SEM (cell line): ENCODE results near the genes C11orf24 and LRP5.

DNA sequence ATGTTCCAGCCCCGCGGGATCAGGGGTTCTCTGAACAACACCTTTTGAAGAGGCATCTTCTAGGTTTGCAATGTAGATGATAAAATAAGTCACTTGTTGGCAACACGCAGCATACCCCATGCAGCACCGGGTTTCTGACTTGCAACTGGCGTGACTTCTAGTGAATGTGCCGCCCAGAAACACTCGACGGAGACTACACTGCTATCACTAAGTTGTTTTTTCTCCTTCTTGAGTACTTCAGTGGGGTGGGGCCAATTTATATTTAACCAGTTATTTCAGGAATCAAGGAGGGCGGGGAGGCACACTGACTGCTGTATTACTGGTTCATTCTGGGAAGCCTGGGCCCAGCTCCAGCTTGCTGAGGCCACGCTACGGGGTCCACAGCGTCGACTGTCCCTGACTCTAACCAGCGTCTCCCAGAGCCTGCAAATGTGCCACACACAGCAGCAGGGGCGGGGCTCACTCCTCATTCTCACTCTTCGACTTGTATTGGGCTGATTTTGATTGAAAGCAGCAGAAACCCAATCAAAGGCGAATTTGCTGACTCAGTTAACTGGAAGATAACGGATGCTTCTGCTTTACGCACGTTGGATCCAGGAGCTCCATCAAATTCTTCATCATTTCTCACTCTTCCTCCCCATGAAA, 25.1 kb upstream of the GSTP1 start:
- PRO-cap: no peak

DNA sequence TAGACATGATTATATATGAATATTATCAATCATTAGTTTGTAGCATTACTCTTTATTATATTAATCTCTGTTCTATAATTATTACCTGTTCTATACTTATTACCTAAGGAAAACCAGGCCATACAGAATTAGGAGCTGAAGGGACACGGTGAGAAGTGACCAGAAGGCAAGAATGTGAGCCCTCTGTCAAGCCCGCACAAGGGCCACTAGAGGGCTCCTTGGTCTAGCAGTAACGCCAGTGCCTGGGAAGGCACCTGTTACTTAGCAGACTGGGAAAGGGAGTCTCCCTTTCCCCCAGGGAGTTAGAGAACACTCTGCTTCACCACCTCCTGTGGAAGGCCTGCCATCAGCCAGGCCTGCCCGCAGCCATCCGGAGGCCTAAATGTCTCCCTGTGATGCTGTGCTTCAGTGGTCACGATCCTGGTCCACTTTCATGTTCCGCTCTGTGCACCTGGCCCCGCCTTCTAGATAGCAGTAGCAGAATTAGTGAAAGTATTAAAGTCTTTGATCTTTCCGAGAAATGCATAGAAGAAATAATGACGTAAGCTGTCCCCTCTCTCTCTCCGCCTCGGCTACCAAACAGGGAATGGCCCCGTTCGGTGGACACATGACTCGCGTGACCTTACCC, 10.9 kb upstream of the GSTP1 start:
- PRO-cap: no peak

GRCh38 chr11:67805462-67806737, 131.5 kb upstream of the ALDH3B2 start:
- PRO-cap: bidirectional peak, plus-strand start at chr11:67805616, minus-strand start at chr11:67805273; bidirectional peak, plus-strand start at chr11:67806028, minus-strand start at chr11:67805769

DNA sequence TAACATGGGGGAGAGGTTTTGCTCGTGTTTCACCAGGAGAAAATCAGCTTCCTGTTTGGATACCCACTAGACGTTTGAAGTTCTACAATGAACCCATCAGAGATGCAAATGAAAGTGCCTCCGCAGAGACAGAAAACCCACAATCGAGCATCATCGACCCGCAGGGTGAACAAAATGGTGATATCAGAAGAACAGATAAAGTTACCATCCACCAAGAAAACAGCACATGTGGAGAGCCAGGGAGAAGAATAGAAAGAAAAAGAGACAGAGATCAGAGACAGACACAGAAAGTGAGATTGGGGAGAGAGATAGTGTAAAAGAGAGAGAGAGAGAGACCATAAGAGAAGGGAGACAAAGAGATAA, 83.3 kb downstream of the UNC93B1 start:
- PRO-cap: no peak

DNA sequence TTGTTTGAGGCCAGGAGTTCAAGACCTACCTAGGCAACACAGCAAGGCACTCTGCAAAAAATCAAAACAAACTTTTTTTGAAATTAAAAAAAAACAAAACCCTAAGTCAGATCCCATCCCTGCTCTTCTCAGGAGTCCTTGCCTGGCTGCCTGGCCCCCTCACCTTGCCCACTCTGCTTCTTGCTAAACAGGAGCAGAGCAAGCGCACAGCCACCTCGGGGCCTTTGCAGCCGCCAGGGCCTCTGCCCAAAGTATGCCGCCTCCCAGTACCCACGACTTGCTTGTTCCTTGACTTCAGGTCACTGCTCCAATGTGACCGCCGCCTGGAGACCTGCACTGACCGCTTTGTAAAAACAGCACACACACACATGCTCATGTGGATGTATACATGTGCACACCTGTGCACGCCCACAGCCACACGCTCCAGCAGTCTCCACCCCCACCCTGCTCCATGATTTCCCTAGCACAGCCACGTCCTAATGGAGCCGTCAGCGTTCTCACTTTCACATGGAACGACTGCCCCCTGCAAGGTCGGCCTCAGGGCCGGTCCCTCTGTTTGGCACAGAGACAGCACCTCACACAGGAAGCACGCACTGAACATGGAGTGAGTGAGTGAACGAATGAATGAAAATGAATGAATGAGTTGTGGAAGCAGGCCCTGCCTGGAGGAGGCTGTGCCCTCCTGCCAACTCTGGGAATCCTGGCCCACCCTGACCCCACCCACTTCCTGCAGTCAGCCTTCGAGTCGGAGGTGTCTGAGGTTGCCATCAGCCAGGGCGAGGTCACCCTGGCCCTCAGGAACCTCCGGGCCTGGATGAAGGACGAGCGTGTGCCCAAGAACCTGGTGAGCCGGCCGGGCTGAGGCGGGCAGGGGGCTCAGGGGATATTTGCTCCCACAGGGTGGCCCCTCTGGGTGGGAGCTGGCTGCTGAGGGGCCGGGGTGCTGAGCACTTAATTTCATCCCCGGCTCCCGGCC, 8.0 kb downstream of the ALDH3B1 start:
- PRO-cap: no peak

- PRO-cap: no peak
Observed at GRCh38 chr11:68067625-68068350, 29.0 kb downstream of the TCIRG1 start.

DNA sequence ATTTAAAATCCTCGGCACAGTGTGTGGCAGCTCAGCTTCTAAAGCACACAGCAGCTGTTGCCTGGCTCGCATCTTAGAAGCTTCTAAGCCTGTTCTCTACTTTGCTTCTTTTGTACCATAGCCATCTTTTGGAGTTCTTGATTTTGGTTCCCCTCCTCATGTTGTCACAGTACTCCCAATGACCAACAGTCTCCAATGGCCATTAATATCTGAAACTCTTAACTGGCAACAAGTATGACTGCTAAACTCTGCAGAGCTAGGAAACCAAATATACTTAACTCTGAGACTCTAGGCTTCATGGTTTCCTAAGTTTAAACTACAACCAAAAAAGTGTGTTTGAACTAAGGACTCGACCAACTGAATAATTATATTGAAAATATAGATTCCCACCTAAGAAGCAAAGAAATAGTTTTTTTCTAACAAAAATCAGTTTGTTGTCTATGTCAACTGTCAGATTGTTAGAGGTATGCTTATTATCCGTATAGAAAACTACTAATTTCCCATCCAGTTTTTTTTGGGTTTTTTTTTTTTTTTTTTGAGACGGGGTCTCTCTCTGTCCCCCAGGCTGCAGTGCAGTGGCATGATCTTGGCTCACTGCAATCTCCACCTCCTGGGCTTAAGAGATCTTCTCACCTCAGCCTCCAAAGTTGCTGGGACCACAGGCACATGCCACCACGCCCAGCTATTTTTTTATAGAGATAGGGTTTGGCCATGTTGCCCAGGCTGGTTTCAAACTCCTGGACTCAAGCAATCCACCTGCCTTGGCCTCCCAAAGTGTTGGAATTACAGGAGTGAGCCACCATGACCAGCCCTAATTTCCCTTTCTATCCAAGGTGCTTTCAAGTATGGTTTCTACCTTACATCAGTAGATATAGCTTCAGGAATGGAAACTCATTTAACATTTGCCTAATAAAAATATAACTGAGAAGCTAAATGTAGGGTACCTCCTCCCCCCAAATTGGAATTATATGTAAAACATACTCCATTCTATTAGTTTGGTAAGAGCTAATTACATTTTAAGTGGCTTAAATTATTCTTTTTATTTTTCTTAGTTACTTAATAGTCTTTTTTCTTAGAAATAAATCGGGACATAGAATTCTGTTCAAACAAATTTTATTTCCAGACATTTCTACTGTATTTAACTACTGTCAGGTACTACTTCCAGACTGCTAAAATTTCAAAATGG, 28.3 kb downstream of the CHKA start:
- PRO-cap: no peak

DNA sequence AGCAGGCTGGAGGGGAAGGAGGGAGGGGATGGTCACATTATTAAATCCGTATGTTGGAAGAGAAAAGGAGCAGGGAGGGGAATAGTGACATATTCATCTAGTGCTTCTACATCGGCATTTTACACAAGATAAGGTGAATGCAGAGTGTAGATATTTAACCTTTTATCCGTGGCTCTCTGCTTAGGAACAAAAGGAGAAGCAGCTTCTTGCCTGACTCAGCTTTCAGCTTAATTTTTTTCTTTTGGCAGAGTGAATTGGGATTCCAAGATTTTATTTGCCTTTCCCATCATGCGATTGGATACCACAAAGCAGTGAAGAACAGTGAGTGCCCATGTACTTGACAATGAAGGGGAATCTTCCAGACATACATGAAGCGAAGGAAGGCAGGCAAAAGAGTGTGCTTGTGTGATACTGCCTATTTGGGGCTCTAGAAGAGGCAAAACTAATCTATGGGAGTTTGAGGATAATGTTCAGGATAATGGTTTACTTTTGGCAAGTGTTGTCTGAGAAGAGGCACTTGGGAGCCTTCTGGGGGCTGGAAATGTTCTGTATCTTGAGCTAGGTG, 17.0 kb upstream of the CHKA start:
- PRO-cap: no peak

- PRO-cap: no peak
Observed at GRCh38 chr11:68150063-68150503, 28.9 kb upstream of the CHKA start.

DNA sequence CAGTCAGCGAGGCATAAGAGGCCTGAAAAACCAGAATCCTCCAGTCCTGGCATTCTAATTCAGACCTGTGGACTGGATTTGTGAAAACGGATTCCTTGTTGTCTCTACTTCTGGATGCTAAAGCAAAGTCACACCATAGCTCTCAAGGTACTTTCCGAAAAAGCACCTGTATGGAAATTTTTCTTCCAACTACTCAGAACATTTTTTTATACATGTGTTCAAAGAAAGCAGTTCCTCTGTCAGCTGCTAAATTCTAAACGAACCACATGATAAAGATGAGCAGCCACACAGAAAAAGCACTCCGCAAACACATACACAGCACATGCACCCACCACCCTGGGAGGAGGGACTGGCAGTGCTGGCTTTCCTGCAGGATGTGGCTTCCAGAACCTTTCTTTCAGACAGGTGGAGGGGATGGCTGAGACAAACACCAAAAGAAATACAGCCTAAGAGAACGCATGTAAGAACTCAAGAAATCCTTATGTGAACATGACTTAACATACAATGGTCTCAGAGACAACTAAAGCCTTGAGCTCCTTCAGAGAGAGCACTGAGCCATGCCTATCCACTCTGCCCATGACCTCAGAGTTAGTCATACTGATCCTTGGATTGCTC, 43.0 kb upstream of the CHKA start:
- PRO-cap: no peak

- PRO-cap: no peak
Observed at GRCh38 chr11:68170678-68171275, 42.3 kb downstream of the KMT5B start.

DNA sequence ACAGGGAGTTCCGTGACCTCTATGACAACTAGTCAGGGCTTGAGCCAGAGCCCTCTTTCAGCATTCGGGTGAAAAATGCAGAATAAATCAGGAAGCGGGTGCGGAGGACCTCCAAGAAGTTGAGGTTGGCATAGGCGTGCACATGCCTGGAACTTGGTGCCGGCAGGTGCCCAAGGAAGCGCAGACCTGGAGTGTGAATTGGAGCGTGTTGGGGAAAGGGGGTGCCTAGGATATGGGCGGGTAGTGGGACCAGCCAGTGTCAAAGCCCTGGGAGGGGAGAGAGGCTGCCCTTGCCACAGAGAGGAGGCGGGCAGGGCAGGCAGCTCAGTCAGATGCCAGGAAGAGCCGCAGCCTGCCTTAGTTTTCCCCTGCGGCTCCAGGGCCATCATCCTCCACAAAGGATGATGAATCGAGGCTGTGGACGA, 1.6 kb upstream of the KMT5B start:
- PRO-cap: no peak

DNA sequence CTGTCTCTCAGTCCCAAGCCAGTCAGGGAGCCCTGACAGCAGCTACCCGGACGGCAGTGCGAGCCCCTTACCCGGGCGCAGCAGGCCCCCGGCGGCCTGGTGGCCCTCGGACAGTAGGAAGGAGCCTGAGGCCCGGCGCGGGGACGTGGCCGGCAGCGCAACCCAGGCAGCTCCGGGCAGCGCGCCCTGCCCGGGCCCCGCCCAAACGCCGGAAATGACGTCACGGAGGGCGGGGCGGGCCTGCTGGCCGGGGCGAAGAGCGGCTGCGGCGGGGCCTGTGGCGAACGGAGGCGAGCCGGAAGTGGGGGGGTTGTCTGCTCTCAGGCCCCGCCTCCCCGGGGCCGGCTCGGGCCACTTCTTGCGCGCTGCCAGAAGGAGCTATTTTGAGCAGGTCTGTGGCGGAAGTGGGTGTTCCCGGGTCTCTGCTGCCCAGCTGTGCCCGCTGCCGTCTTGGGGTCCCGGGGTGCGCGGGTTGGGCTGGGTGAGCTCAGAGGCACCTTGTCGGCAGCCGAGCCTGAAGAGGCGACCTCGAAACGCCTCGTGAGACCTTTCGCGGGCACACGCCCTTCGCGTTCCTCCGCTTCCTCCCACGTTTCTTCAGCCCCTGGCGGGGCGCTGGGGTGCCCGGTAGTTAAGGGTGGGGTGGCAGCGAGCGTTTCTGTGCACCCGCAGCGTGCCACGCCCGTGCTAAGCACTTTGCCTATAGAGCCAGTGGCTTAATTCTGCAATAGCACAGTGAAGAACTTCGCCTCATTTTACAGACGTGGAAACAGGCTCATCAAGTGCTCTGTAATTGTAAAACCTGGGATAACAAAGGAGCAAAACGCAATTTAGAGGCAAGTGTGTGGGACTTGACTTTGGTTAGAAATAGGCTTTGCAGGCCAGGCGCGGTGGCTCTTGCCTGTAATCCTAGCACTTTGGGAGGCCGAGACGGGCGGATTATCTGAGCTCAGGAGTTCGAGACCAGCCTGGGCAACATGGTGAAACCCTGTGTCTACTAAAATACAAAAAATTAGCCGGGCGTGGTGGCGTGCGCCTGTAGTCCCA, at the start of gene C11orf24:
C11orf24 (minus strand) TSS at position 188 of the 1,047 bp plus-strand sequence.
- PRO-cap: bidirectional peak, plus-strand start at position 381 of the sequence, minus-strand start at position 215 of the sequence

DNA sequence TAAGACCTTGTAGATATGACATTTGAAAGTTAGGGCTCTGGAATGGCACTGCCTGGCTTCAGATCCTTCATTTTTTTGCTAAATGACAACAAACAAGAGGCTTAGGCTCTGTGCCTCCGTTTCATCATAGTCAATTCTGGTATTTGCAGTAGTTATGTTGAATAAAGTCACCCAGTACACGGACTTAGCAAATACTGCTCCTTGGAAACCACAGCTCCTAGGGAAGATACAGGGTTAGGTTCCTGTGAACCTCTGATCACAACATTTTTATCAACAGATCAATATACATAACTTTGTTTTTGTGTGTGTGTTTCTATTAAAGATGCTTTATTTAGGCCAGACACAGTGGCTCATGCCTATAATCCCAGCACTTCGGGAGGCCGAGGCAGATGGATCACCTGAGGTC, 3.0 kb upstream of the C11orf24 start:
- PRO-cap: no peak

- PRO-cap: unidirectional peak, plus-strand start at chr11:68312591; bidirectional peak, plus-strand start at chr11:68313016, minus-strand start at chr11:68312909
Observed at GRCh38 chr11:68312053-68312979, at the start of gene LRP5. TSS of gene LRP5 (plus strand) at chr11:68312591.

DNA sequence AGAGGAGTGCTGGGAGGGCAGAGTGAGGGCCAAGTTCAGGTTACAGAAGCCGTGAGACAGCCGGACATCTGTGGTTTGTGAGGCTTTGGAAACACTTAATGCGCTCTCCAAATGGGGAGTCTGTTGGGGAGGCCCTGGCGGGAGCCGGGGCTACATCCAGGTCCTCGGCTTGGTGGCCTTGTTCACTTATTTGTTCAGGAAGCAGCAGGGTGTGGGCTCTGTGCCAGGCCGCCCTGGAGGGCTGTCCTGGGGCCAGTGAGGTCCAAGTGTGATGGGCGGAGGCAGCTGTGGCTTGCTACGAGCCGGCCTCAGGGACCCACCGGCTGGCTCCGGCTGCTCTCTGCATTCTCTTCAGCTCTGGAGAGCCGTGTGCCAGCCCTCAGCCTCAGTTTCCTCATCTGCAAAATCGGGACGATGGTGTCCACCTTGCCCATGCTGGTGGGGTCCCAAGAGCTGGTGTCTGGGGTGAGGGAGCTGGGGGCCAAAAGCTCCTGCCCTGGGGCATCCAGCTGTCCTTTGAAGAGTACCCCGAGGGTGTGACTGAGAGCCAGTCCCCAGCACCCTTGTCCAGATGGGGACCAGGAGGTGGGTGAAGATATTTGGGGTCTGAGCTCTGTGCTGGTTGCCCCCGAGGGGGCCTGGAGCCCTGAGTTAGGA, 4.6 kb downstream of the LRP5 start:
- PRO-cap: no peak

- PRO-cap: no peak
Observed at GRCh38 chr11:68371284-68372721, 59.4 kb downstream of the LRP5 start.

- PRO-cap: no peak
Observed at GRCh38 chr11:68373506-68374086, 61.2 kb downstream of the LRP5 start.

- PRO-cap: no peak
Observed at GRCh38 chr11:68780840-68781400, 29.6 kb upstream of the TESMIN start.

DNA sequence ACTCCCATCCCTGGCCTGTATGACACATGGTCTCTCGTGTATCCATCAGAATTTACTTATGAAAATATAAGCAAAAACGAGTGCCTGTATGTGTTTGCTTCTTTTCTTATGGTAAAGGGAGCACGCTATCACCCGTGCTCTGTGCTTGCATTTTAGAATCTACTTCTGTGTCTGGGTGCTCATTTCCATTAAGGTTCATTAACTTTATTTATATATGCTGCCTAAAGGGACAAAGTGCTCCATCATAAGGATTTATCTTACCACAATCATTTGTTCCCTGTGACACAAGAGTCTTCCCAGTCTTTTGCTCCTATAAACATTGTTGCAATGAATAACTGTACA, 15.6 kb upstream of the CPT1A start:
- PRO-cap: no peak